GM12892 (cell line): ENCODE data around the genes TNFRSF11A and ZCCHC2.

GRCh38 chr18:59769074-59769426, 71.8 kb upstream of the CCBE1 start:
- RRBS: no CpG with 5 or more reads among the region's 1 CpG

DNA sequence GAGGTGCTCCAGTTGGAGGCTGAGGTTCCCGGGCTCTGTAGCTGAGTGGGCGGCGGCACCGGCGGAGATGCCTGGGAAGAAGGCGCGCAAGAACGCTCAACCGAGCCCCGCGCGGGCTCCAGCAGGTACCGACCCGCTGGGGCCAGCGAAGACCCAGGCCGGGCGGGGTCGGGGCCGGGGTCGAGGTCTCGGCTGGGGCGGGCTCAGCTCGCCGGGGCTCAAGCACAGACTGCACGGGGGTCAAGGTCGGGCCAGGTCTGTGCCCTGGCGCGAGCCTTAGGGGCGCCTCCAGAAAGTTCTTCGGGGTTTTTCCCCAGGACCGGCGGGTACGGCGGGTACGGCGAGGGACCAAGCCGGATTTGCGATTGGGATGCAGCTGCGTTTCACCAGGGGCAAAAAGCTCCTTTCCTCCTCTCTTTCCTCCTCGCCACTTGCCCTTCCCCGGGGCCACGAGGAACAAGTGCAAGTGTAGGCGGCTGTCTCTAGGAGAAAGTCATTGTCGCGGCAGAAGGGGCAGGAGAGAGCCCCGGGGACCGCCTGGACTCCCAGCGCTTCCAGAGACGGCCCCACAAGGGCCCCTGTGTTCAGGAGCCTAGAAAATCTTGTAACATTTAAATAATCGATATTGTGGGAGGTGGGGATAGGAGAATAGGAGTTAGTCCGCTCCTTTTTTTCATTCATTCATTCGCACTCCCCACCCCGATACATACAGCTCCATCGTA, 476 bp downstream of the PMAIP1 start:
- RRBS: under 1% methylated on average over 11 of the region's 54 CpGs

GRCh38 chr18:59900833-59901319, 1.1 kb downstream of the PMAIP1 start:
- RRBS: no CpG with 5 or more reads among the region's 10 CpGs

GRCh38 chr18:61637158-61637781, 255.5 kb downstream of the RNF152 start:
- RRBS: no CpG with 5 or more reads among the region's 9 CpGs

- RRBS: no CpG with 5 or more reads among the region's 4 CpGs
Measured at GRCh38 chr18:61886696-61887270, 6.0 kb downstream of the RNF152 start.

DNA sequence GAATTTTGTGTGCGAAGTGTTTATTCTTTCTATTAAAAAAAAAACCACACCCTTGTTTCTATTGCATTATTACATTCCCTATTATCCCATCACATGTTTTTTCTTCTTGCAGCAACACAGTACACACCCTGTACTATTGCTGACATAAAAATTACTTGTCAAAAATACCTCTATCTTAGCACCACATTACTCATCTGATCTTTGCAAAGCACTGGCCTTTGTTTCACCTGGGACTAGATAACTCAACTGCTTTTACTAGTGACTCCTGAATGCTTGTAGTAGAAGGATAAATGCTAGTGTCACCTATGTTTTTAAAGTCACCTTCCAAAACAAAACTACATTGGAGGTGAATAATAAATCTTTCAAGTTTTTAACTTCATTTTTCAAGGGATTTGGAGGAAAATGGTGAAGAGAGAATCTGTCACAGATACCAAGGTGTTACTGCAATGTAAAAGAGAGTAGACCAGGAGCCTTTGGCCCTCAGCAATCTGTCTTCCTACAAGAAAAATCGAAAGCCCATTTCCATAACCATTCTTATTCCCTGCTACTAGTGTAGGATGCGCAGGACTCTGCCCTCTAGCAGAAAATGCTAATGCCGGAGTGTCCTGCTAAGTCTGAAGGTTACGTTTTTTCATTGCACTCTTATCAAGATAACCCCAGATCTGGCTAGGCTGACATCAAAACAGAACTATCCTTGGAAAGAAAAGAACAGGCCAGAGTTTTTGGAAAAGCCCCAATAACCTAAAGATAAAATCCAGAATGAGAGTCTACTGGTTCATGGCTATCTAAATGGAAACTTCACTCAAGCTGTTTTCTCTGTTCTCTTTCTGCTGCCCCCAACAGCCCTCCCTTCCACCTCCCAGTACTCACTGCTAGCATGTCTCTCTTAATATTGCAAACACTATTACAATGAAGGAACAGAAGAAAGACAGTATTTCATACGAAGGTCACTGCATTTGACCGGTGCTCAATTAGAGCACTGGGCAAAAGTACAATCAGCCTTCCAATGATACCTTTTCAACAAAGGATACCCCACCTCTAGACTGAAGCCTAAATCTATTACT, 1.1 kb downstream of the RNF152 start:
- RRBS: no CpG with 5 or more reads among the region's 7 CpGs

DNA sequence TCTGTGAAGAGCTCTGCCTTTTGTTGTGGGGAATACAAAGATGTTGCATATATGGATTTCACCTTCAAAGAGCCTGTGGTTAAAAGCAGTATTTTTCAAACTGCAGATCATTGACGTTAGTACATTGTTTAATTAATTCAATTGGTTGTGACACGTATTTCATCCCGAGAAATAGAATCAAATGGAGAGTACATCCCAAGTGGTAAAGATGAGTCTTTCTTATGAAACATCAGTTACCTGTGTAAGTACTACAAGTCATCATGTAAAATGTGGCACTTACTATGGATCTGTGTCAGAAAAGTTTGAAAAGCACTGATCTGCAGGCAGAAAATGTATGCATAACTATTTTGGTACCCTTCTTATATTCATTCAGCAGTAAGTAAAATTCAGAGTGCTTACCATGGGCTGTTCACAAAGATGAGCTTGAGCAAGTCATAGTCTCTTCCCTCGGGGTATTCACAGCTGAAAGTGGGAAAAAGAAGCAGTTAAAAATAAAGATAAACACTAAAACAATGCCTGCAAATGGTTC, 24.5 kb upstream of the TNFRSF11A start:
- RRBS: no CpG with 5 or more reads among the region's 4 CpGs

- RRBS: 6% methylated on average over 29 of the region's 106 CpGs
Measured at GRCh38 chr18:62324540-62325721, at the start of gene TNFRSF11A. Gene TNFRSF11A, plus strand, starts transcription at chr18:62325310.

- RRBS: no CpG with 5 or more reads among the region's 23 CpGs
Measured at GRCh38 chr18:62329373-62330685, 4.7 kb downstream of the TNFRSF11A start.

- RRBS: 90% methylated on average over 20 of the region's 61 CpGs
Measured at GRCh38 chr18:62384436-62385637, 59.7 kb downstream of the TNFRSF11A start.

- RRBS: no CpG with 5 or more reads among the region's 14 CpGs
Measured at GRCh38 chr18:62425413-62426217, 97.2 kb upstream of the ZCCHC2 start.

- RRBS: 2% methylated on average over 19 of the region's 94 CpGs
Measured at GRCh38 chr18:62522899-62523541, at the start of gene ZCCHC2. Gene ZCCHC2, plus strand, starts transcription at chr18:62523025.

- RRBS: no CpG with 5 or more reads among the region's 6 CpGs
Measured at GRCh38 chr18:62533758-62534478, 11.1 kb downstream of the ZCCHC2 start.

DNA sequence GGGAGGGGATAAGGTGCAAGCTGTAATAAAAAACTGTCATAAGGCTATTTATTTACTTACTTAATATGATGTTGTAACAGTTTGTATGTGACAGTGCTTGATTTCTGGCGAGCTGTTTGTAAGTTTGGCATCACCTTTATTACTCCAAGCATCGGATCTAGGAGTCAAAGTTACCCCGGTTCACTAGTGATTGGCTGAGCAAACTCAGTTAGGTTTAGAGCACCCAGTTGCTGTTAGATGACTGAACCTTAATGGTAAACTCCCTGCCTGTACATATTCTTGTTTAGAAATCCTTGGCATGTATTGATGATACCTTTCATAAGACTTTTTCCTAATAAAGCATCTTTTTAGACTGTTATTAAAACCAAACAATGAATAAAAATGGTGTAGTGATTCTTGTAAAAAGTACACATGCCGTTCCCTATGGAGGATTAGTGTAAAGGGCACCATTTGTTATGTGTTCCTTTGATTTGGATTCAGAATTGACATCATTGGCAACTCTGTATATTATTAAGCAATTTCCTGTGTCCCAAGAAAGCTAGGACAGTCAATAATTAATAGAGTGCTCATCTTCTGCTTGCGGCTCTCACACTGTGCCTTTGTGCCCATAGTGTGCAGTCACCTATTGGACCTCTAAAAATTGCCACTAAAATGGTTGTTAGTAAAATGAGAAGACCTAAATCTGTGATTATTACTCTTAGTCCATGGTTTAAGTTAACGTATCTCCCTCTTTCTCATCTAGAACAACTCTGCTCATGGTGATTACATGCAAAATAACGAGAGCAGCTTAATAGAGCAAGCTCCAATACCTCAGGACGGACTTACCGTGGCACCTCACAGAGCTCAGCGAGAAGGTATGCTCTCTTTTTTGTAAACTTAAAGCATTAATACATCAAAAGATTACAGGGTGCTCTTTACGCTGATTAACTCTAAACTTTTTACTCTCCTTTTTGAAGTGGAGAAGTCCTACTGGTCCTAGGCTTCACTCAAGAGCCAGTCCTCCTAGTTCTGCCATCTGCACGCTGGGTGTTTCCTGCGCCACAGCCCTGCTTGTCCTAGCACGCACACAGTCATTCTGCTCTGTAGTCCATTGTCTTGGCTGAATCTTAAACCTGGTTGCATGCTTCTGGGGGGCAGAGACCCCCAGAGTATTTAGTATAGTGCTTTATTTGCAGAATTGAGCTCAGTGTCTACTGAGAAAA, 16.5 kb downstream of the ZCCHC2 start:
- RRBS: no CpG with 5 or more reads among the region's 14 CpGs

DNA sequence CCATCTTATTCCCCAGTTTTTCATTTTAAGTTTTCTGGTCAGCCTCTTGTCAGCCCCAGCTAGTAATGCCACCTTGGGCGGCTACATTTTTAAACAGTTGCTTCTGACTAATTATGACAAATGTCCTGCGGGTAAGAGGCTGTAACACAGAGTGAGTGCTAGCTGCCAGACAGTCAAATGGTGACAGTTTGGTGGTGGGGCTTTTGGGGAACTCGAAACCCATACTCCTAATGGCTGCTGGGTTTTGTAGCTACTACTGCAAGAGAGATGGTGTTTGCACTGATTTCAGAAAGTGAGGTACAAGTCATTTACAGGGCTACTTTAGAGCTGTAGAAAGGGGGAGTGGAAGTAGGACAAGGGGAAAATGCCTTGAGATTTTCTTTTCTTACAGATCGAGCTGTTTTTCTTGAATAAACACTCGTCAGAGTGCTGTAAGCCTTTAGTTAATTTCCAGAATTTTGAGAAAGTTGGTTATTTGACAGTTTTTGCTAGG, 48.3 kb downstream of the ZCCHC2 start:
- RRBS: no CpG with 5 or more reads among the region's 5 CpGs

GRCh38 chr18:62632212-62632473, 83.2 kb upstream of the PHLPP1 start:
- RRBS: no CpG with 5 or more reads among the region's 2 CpGs

DNA sequence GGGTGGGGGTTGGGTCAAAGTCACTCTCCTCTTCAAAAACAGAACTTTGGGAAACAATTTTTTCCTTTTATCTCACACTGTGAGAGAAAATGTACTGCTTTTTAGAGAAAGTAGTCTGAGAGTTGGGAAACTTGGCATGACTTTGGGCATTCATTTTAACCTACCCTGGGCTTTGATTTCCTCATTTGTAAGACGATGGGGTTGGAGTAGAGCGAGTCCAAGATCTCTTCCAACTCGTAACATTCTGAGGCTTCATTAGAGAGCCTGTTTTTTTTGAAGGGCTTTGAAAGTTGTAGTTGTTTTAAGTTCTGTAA, 8.3 kb downstream of the PHLPP1 start:
- RRBS: no CpG with 5 or more reads among the region's 3 CpGs

DNA sequence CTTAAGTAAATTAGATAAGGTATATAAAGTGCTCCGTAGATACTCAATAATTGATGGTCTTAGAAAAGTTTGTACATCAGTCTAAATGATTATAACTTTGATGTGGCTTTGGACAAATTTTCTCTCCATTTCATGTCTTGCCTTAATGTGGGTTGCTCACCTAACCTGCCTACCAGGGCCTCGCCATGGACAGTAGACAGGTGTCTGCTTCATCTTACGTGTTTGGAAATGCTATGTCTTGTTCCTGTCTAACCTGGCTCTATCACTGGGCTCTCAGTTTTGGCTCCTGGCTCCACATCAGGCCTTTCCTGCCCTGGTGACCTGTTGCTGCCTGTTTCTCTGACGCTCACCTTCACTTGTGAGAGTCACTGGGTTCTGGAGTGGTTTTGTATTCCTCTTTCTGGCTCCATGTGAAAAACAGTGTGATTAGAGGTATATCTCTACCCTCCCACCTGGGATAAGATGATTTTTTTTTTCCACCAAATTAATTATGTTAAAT, 65.9 kb downstream of the PHLPP1 start:
- RRBS: no CpG with 5 or more reads among the region's 4 CpGs

GRCh38 chr18:62801885-62802248, 86.5 kb downstream of the PHLPP1 start:
- RRBS: no CpG with 5 or more reads among the region's 2 CpGs

GRCh38 chr18:62991793-62992427, 276.6 kb downstream of the PHLPP1 start:
- RRBS: 68% methylated on average over 9 of the region's 28 CpGs